Bile duct (tissue), 1 donor: Measurements from ENCODE around the genes CYBA, MVD and SNAI3.

GRCh38 chr16:88467777-88468003 is 14.6 kb downstream of the ZFPM1 start:
- PRO-cap: no peak

DNA sequence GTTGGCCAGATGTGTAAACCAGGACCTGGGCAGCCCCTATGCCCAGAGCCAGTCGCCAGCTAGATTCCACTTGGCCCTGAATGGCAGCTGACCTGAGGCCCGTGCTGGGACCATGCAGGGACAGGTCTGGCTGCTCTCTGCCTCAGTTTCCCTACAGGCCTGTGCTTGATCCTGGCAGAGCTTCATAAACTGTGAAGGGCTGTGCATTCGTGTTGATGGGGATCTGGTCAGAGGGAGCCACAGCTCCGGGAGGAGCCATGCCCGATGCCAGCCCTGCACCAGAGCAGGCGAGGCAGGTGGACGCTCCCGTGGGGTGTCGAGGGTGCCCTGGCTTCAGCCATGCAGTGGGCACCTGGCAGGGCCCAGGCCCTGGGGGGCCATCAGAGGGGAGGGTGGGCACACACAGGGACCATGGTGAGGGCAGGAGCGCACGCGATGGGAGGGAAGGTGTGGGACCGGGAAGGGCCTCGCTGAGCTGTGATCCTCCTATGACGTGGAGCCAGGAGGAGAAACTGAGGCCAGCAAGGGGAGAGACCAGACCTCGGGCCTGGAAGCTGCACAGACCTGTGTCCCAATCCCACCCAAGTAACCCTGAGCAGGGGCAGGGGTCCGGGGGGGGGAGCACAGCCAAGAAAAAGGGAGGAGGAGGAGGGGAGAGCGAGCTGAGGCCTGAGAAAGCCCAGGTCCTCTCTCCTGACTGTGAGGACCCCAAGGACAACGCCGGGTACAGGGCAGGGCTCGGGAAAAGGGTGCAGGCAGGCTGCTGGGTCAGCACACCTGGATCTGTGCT is 22.0 kb downstream of the ZFPM1 start:
- PRO-cap: no peak

DNA sequence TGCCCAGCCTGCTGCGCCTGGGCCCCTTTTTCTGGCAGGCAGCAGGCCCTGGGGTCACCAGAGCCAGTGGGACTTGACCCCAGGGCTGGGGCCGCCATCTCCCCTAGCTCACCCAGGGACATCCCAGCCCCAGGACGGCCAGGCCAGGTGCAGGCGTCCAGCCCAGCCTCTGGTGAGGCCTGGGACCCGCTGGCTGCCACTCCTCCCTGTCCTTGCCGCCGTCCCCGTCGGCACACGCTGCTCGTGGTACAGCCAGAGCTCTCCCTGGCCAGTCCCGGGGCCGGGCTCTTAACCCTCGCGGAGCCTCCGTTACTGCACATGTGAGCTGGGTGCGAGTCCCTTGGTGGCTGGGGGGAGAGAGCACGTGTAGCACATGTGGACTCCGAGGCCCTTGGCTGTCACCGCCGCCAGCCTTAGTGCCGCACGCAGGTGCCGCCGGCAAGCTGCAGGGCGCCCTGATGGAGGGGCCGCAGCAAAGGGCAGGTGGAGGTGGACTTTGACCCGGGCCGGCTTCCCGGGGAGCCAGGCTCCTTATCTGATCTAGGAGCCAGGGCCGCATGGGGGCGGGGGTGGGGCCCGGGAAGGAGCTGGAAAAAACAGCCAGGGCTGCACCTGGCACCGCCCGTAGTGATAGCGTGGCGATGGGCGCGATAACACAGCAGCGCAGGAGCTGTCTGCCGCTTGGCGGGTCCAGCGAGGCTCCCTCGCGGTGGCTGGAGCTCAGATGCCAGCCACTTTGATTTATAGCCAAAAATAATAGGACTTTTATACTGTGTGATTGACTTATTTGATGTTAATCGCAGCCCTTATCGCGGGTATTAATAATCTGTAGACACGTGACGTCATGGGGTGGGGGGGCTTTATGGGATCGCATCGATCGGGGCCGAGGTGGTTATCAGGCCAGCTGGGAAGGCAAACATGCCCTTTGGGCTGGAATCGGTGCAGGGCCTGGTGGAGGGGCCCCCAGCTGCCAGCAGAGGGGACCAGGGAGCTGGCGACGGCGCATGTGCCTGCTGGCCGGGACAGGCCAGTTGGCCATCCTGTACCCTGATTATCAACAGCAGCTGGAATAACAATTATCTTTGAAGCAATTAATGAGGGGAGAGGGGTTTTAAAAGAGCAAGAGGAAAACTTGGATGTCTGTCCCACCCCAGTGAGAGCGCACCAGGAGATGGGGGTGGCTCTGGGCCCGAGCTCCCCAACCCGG is 35.1 kb downstream of the ZFPM1 start:
- PRO-cap: no peak

GRCh38 chr16:88500319-88500886 is 47.3 kb downstream of the ZFPM1 start:
- PRO-cap: no peak

DNA sequence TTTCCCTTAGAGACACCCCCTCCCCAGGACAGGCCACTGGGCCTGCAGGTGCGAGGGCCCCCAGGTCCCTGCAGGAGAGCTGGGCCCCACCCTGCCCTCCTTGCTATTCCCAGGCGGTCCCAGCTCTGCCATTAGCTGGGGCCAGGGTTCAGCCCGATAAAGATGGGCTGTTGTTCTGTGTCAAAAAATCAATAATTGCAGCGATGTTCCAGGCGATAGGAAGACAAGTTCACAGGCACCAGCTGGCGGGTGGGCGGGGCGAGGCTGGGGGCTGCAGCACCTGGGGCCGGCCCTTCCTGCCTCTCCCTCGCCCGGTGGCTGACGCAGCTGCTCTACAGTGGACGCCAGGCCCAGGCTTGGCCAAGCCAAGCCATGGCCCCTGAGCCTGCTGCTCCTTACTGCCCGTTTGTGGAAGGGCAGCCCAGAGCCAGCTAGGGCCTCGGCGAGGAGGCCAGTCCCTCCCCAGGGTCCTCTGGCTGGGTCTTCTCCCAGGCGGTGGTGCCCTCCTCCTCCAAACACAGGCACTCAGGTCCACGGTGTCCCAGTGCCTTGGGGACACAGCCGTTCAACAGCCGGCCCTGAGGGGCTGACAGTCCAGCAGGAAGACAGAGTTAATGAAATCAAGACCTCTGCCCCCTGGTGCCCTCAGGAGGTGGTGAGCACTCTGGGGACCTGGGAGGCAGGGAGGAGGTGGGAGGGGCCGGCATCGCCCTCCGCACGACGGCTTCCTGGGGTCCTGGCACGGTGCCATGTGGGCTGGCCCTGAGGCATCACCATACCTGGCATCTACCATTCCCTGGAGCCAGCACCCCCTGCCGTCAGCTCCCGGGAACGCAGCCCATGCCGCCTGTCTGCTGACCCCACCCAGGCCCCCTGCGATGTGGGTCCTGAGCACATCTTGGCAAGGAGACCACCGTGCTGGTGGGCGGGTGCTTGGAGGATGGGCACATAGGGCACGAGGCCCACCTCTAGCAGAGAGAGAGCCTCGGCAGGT is 52.1 kb downstream of the ZFPM1 start:
- PRO-cap: unidirectional peak, plus-strand start at position 307 of the sequence

DNA sequence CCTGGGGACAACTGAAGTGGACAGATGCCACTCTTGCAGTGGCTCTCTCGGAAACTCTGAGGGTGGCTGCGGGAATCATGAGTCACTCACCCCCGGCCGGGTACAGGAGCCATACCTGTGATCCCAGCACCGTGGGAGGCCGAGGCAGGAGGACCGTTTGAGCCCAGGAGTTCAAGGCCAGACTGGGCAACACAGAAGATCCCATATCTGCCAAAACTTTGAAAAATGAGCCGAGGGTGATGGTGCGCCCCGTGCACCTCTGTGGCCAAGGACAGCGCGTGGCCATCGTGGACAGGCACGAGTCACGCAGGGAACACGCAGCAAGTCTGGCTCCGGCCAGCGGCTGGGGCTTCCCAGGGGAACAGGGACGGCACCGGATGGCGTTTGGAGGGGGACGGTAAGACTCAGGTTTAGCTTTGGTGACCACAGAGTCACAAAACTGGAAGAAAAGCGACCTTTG is 41.3 kb upstream of the ZC3H18 start:
- PRO-cap: no peak

GRCh38 chr16:88579675-88579943 is 9.4 kb downstream of the ZC3H18 start:
- PRO-cap: no peak

DNA sequence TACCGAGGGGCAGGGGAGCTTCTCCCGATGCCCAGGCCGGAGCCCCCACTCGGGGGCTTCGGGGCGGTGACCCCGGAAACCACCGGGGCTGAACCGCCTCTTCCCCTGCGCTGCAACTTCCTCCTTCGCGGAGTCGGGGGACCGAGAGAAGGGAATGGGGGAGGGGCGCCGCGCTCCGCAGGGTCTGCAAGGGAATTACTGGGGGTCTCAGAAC is 389 bp downstream of the CYBA start:
- PRO-cap: no peak

- PRO-cap: bidirectional peak, plus-strand start at chr16:88651189, minus-strand start at chr16:88651053; bidirectional peak, plus-strand start at chr16:88651651, minus-strand start at chr16:88651602
These were observed at the start of gene CYBA for GRCh38 chr16:88650771-88651942. Gene CYBA (minus strand): TSS chr16:88651053.

DNA sequence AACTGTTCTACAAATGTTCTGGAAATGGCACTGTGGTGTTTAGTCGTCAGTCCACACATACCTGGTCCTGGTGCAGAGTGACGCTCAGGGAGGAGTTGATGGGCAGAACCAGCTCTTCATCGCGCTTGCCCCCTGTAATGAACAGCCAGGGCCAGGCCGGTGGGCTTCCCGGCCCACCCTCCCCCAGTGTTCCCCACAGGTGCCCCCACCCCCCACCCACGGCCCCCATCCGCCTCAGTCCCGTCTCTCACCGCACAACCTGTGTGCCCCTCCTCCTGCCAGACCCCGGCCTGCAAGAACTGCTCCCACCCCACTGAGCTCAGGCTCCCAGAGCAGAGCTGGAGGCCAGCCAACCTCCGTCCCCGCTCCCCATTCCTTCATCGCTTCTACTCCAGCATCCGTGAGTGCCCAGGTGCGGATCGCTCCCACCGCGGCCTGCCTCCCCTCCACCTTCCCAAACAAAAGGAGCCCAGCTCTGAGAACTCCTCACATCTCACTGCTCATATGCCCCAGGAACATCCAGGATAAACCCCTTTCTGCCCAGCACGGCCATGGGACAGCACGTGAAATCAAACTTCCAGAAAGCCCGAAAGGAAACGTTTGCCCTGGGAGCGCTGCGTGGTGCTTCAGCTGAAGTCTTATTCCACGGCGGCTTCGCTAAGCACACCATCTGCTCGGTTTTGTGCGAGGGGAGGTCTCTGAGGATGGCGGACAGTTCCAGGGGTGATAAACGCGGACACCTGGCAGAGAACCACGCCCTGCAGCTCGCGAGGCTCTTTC is 4.1 kb downstream of the MVD start:
- PRO-cap: no peak

DNA sequence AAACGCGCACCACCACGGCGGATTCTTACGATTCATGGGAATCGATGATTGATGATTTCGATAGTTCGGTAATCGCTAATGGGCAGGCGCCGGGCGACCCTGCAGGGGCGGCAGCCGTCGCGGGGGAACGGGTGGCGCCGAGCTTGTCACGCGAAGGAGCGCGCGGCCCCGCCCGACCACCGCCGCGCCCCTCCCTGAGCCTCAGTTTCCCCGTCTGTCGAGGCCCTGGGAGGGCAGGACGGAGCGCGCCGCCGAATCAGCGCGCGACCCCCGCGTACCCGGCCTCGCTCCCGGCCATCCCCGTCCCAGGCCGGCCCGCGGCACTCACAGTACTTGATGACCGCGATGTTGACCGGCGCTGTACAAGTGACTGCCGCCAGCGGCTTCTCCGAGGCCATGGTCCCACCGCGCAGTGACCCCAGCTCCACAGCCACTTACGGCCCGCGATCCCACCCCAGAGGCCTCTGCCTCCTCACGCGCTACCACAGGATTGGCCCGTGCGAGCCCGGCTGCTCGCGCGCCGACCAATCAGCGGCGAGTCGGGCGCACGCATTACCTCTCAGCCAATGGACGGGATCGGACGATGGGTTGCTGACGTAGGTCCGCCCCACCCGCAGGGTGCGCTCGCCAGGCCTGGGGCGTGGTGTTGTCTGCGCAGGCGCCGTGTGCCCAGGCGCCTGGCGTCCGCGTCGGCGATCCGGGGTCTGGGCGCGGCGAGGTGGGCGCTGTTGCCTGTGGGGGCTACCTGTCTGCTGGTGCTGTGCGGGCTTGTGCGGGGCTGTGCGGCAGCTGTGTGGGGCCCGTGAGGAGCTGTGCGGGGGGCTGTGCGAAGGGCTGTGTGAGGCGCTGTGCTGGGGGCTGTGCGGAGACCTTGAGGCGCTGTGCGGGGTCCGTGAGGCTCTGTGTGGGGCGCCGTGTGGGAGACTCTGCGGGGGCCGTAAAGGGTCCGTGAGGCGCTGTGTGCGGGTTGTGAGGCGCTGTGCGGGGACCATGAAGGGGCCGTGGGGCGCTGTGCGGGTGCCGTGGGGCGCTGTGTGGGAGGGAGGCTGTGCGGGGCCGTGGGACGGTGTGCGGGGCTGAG is at the start of gene MVD:
Gene MVD, minus strand, starts transcription at position 409 of the 1,081 bp plus-strand sequence.
- PRO-cap: bidirectional peak, plus-strand start at position 672 of the sequence, minus-strand start at position 368 of the sequence

GRCh38 chr16:88680902-88681500 is 5.3 kb downstream of the SNAI3 start:
- PRO-cap: no peak

DNA sequence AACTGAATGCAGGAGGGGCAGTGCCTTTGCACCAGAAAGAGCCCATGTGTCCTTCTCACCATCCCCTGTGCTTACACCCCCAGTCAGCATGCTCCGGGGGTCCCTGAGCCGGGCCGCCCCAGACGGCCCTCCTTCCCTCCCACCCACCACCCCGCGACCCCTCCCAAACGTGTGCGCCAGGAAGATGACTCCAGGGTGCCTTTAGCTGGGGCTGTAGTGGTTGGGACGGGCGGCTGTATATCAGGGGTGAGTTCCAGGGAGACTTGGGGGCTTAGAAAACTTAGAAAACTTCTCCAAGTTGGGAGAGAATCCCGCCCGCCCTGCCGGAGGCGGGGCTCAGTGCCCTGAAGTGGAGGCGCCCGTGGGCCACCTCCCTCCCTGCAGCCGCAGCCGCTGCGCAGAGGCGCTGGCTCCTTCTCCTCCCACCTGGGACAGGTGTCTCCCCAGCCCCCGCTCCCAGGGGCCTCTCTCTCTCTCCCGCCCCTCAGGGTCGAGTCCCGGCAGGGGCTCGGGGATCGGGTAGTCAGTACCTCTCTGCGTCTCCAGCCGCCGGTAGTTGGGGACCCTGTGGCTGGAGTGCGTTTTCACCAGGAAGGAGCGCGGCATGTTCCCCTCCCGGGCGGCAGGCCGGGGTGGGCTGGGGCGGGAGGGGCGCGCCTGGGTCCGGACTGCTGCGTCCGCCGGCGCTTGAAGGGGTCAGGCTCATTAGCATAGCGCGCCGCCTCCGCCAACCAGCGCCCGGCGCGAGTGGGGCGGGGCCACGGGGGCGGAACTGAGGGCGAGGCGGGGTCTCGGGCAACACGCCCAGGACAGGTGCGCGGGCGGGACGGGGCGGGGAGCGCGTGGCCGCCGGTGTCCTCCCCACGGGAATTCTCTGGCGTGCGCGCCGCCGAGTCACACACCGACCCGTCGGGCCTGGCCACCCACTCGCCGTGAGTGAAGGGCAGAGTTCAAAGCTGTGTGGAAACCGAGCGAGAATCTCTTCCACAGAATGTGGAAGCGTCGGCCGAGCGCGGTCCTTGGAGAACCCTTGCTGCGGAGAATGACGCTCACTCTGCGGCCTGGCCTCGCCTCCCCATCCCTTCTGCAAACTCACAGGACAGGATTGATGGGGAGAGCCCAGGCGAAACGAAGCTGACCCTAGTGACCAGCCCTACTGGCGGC is at the start of gene SNAI3:
Gene SNAI3, minus strand, starts transcription at position 707 of the 1,164 bp plus-strand sequence.
- PRO-cap: bidirectional peak, plus-strand start at position 989 of the sequence, minus-strand start at position 707 of the sequence

DNA sequence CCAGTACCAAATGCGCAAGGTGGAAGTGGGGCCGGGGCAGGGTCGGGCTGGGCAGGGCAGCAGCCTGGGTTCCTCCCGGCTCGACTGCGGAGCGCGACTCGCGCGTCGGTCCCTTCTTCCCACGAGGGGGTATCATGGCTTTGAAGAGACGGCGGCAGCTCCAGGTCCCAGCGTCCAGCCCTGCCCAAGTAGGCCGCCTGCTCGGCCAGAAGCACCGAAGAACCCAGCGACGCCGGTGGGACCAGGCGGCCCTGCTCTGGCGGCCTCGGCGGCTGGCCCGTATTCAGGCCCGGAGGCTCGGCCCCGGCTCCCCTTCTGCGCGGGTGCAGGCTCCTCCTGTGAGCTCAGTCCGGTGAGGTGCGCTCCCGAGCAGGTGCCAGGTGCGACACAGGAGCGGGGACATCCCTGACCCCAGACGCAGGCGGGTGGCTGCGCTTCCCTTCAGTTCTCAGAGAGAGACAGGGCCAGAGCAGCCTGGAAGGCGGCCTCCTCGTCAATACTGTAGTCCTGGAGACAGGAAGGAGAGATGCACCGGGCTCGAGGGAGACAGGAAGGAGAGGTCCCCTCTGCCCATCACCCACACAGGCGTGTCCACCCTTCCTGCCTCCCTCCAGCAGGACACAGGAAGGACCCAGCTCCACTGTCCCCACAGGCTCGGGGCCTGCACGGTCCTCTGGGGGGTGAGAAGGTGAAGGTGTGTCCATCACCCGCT is 8.9 kb downstream of the RNF166 start:
- PRO-cap: no peak

- PRO-cap: no peak
These were observed 18.5 kb downstream of the CTU2 start for GRCh38 chr16:88724745-88725231.

DNA sequence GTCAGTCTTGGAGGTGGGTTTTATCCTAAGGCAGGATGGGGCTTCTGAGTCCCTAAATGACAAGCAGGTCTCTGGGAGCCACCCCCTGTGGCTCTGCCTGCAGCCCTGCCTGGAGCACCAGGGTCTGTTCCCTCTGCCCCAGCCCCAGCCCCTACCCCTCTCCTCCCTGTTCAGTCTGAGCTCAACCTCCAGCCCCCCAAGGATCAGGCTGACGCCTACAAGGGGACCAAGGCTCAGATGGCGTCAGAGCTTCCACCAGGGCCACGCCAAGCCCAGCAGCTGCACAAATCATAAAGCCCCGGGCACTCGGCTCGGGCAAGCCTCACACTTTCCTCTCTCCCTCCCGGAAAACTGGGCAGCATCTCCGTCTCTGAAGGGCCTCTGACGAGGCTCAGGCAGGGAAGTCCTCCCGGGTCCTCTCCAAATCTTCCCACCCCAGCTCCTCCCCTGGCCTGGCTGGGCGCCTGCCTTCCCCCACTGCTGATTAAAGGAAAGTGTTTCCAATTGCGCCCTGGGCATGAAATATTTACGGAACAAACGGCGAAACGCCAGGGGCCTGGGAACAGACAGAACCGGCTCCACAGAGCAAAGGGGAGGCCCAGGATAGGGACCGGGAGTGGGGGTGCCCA is 38.6 kb downstream of the PIEZO1 start:
- PRO-cap: no peak

DNA sequence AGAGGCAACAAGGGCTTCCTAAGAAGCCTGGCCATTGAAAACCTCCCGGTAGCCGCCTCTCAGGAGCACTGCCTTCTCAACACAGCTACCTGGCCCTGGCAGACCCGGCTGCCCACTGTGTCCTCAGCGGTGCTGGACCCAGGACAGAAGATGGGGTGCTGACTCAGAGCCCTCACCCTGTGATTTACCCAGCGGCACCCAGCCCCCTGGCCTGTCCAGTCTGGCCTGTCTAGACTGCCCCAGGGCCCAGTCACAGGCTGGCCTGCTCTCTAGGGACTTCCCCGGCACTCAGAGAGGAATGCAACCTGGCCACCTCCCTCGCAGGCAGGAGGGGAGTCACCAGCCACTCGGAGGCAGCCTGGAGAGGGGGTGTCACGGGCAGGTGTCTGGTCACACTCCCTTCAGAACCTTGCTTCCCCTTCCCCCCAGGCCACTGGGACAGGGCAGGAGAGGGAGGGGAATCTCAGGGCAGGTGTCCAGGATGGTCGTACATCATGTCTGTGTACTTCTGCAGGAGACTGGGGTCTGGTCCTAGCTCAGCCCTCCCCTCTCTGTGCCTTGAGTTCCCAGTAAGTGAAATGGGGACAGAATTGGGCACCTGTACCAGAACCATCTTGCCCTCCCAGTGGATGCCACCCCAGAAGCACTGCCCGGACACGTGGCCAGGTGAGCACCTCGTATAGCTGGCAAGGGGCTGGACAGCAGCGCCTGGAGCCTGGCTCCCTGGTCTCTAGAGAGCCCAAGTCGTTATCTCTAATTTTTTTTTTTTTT is 19.9 kb downstream of the PIEZO1 start:
- PRO-cap: no peak

- PRO-cap: no peak
These were observed 11.1 kb downstream of the PIEZO1 start for GRCh38 chr16:88773805-88774528.

DNA sequence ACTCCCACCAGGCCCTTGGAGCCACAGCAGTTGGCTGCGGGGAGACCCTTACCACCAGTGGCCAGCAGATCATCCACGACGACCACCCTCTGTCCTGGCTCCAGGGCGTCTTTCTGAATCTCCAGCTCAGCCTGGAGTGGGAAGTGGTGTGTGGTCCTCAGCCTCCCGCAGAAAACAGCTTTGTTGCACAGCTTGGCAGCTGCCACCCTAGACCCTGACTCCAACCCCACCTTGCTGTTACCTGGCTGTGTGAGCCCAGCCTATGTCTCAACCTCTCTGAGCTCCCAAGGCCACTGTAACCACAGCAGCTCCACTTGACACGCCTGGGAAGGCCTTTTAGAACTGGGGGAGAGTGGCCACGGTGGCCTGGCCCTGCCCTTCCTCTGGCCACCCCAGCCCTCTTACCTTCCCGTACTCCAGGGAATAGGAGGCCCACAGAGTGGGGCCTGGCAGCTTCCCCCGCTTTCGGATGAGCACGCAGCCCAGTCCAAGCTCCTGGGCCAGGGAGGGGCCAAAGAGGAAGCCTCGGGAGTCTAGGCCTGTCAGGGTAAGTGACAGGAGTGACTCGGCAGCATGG is 1.6 kb downstream of the APRT start:
- PRO-cap: no peak

DNA sequence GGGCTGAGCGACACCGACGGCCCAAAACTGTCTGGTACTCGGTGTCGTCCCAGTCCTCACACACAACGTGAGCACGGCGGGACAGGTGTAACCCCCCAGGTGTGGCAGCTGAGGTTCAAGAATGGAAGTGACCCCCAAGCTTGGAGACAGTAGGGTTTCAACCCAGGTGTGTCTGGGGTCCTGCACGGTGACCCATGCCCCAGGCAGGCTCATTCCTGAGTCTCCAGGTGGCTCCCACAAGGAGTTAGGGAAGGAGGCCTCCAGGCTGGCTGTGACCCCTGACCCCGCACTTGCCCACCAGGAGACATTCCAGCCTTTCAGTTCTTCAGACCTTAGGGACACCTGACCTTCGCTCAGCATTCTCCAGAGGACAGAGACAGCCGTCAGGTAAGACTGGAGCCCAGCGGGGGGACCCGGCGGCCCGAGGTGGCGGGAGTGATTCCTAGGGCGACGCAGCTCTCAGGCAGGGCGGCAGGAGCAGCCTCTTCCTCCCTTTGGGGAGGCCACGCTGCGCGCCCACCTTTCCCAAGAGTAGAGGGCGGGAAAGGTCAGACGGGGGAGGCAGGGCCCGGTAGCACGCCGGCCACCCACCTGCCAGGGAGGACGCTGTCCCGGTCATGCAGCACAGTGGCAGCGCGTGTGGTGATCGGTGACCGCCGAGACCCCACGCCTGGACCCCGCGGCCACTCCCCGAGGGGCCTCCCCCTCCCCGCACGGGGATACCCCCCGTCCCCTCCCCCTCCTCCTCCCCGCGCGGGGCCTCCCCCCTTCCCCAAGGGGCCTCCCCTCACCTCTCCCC is 688 bp downstream of the GALNS start:
- PRO-cap: no peak